NALM6 (cell line): Measurements from ENCODE around the genes ZNF350, ZNF766, ZNF534 and ZNF888.

- PRO-cap, result no peak
Measured at GRCh38 chr19:51690004-51690180, 3.2 kb upstream of the SPACA6 start.

DNA sequence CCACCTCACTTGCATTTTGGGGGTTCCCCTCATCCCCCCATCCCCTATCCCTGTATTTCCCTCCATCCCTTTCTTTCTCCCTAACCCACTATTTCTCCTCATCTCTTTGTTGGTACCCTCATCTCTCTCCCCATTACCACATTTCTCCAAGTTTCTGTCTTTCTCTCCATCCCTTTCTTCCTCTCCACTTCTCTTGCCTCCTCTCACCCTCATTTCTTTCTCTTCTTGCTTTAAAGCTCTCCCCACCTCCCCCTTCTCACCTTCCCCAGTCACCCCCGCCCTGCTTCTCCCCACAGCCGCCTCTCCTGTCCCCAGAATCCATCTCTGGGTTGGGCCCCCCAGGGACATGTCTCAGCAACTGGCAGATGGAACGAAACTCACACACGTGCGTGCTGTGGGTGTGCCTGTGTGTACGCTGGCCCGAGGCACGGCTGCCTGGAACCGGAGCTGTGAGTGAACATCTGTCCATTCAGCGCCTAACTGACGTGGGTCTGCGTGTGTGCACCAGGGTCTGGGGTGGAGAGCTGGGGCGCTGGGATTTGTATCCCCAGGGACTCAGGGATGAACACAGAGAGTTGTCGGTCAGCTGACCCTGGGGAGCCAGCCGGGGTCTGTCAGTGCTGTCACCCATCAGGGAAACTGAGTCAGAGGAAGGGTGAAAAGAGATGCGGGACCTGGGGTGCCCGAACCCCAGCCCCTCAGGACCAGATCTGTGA, 668 bp upstream of the HAS1 start:
- PRO-cap, result no peak

GRCh38 chr19:51800302-51800984, 5.5 kb downstream of the FPR3 start:
- PRO-cap, result no peak

DNA sequence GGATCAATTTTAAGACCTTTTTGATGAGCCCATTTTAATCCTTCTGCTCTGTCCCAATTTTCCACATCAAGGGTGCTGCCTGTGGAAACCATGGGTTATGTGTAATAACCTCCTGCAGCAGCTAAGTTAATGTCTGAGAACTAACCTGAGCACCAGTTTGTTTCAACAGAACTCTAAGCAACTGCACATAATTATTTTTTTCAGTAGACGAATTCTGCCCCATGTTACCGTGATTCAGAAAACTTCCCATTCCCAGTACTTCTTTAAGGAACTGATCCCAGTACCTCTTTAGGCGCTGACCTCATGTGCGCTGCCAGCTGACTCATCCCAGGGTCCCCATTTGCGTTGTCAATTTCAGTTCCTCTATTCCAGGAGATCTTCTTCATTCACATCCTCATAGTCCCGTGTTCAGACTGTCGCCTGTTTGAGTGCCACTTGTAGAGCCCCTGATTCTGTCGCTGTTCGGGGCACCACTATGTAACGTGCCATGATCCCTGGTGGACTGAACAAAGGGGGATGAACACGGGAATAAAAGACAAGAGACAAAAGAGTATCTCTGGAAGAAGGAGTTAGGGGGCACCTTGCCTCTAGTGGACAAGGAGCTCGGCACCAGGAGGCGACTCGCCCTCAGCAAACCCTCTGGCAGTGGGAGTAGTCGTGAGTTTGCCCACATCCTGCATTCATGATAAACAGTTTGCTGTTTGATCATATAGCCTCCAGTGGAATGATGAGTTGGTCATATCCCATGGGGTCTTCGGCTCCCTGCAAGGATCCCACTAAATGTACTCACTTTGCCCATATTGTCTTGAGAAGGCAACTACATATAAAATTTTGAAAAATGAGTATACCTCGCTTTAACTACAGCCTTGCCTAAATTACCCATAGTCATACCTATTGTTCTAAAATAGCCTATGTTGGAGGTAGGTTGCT, 16.5 kb downstream of the FPR3 start:
- PRO-cap, result no peak

DNA sequence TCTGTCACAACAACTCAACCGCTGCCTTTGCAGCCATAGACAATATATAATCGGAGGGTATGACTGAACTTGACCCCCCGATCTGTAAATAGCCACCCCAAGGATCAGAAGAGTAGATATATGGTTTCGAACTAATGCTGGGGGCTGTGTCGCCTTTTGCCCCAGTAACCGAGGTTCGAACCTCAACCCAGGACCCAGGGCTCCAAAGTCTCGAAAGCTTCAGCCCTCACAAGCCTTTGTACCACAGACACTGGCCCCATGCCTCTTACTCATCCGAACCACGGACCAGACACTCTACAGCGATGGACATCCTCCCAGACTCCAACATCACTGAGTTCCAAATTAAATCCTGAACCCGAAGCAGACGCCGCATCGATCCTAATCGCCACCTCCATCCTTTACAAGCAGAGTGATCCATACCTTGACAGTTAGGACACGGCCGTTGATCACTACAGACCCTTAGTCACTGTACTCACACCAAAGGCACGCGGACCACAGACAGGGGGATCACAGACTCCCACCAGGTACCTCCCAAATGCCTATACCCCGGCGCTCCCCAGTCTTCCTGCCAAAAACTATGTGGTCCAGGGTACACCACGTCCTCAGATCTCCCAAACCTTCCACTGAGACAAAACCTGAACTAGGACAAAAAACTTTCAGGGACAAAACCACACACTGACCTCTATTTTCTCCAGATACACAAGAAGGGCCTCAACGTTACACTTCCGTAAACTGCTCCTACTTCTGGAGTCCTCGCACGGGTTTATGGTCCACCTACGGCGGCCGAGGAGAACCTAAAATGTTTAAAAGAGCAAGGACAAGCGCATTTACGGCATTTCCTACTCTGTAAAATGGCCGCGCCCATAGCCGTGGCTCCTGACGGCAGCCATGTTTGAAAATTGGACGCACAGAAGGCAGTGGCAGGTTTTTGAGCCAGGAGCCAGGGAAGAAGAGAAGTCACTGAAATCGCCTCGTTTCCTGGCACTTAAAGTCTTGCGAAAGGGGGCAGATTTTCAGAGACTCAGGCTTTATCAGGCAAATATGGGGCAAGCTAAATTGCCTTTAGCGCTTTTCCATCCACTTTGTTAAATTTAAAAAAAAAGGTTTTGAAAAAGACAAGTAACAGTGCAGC, at the start of gene ZNF350:
Gene ZNF350, minus strand, starts transcription at position 751 of the 1,132 bp plus-strand sequence.
- PRO-cap, result bidirectional peak, plus-strand start at position 926 of the sequence, minus-strand start at position 734 of the sequence

- PRO-cap, result no peak
Measured at GRCh38 chr19:52094436-52095536, 779 bp downstream of the ZNF841 start.

GRCh38 chr19:52192721-52193485, 3.1 kb downstream of the PPP2R1A start:
- PRO-cap, result no peak

DNA sequence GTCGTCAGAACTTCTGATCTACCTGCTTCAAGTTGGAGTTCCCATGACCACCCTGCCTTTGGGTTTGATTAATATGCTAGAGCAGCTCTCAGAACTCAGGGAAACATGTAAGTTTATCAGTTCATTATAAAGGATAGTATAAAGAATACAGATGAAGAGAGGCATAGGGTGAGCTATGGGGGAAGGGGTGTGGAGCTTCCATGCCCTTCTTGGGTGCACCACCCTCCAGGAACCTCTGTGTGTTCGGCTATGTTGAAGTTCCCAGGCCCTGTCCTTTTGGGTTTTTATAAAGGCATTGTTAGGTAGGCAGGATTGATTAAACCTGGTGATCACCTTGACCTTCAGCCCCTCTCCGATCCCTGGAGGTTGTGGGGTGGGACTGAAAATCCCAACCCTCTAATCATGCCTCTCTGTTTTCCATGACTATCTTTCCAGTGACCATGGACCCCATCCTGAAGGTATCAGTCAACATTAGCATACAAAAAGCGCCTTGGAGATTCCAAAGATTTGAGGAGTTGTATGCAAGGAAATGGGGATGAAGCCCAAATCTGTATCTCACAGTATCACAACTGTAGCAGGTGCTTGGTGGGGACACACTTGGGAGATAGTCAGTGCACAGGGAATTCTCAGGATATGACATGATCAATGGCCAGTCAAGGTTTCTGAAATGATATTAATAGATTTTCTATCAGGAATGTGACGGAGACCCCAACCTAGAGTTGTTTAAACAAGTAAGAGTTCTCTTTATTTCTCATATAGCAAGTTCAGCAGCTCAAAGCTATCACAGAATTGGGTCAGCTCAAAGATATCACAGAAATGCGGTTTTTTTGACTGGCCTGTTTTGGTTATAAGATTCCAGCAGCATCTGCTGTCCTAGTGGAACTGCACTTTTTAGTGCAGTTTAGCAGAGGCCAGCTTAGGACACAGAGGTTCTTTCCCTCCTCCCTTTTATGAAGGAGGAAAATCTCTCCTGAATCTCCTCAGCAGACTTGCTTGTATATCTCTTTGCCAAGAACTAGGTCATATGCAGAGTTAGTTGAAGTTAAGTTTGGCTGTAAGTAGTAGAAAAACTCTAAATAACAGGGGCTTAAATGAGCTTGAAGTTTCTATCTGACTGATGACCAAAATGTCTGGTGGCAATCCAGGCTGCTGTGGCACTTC, 6.1 kb downstream of the PPP2R1A start:
- PRO-cap, result no peak

GRCh38 chr19:52197857-52198494, 8.1 kb downstream of the PPP2R1A start:
- PRO-cap, result no peak

GRCh38 chr19:52231518-52231879, 37.9 kb upstream of the ZNF766 start:
- PRO-cap, result no peak

DNA sequence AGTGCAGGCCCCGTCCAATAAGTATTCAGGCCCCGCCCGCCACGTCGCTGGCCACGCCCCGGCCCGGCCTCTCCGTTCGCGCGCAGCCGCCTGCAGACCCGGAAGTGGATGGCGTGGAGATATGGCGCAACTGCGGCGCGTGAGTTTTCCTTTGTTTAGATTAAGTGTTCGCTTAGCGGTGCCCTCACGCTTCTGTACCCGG, at the start of gene ZNF766:
Gene ZNF766, plus strand, starts transcription at position 95 of the 202 bp plus-strand sequence.
- PRO-cap, result bidirectional peak, plus-strand start at position 95 of the sequence, minus-strand start outside the sequence

- PRO-cap, result no peak
Measured at GRCh38 chr19:52323365-52324038, 12.5 kb upstream of the ZNF610 start.

DNA sequence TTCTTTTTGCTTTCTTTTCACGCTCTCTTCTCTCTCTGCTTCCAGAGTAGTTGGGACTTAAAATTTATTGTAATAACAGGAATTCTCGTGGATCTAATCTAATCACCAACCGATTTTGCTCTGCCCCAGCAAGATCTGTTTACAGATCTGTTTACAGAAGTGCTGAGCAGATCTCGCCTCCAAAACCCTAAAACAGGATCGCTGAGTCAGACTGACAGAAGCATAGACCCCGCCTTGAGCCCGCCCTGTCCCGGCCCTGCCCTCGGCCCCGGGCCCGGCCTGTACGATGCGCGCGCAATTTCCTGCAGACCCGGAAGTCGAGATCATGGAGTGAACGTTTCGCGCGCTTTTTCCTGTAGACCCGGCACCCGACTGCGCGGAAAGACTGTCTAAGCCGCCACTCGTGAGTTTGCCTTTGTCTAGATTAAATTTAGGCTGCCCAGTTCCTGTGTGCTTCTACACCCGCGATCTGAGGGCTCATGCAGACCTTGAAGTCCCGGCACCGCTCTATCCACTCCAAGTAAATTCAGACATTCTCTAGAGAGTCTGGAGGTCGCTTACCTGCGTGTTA, at the start of gene ZNF534:
Gene ZNF534, plus strand, starts transcription at position 307 of the 571 bp plus-strand sequence.
- PRO-cap, result no peak

DNA sequence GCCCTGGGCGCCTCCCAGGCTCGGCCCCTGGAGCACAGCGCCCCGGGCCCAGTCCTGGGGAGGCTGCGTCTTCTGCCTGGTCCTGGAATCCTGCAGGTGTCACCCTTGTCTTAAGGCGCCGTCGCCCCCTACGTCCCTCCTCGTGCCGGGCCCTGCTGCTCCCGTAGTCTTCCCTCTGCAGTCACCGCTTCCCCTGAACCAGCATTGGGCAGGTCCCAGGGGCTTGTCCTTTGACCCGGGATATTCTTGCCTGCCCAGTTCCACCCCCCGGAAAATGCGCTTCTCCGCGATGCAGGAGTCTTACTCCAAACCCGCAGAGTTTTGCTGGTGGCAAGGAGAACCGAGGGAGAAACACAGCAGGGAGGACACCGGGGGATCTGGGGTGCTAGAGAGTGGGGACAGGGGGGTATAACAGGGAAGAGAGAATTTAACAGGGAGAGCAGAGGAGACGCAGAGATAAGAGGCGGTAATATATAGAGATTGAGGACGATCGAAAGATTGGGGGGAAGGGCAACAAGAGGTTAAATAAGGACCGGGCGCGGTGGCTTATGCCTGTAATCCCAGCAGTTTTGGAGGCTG, 34.2 kb upstream of the ZNF808 start:
- PRO-cap, result no peak

GRCh38 chr19:52569564-52569941, 534 bp upstream of the ZNF701 start:
- PRO-cap, result no peak

DNA sequence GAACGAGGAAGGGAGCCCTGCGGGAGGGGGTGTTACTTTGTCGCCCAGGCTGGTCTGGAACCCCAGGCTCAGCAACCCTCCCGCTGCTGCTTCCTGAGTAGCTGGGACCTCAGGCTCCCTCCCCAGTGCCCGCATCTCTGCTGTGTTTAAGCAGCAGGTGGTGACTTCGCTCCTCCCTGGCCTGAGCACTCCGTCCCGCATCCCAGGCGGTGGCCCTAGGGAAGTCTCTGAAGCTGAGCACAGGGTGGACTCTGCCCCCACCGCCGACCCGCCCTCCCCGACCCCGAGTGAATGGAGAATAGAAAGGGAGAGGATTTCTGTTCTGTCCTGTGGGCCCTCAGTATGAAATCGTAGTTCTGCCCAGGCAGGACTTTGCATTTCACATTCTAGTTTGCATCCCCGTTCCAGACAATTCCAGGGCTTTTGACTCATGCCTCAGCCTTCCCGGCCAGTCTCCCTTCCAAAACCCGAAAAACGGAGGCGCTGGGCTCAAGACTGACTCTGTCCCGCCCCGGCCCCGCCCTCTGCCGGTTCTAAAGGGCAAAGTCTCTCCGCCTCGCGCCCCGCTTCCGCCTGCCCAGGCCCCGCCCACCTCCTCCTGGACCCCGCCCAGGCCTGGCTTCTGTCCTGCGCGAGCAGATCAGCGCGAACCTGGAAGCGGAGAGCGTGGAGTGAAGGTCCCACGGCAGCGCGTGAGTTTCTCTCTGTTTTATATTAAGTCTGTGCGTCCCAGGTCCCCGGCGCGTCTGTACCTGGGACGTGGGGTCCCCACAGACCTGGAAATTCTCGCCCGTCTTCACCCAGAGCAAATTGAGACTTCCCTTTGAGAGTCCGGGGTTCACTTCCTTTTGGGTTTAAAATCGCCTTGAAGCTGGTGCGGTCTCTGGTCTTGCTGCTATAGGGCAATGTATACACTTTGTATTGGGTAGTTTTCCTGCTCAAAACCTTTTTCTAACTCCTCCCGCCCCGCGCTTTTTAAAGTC, 30.9 kb downstream of the ZNF701 start:
- PRO-cap, result bidirectional peak, plus-strand start at position 638 of the sequence, minus-strand start at position 476 of the sequence

DNA sequence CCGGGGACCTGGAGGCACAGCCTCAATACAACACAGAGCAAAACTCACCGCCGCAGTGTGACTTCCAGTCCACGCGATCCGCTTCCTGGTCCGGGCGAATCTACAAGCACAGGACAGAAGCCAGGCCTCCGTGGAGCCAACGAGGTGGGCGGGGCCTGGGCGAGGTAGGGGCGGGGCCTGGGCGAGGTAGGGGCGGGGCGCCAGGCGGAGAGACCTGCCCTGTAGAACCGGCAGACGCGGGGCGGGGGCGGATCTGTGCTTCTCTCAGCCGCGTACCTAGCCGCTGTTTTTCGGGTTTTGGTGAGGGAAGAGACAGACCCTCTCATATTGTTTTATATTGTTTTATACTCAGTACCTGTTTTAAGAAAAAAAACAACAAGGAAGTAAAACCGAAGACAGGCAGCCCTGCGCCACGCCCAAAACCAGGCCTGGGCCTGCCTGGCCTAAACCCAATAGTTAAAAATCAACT, at the start of gene ZNF888:
Gene ZNF888, minus strand, starts transcription at position 108 of the 469 bp plus-strand sequence.
- PRO-cap, result bidirectional peak, plus-strand start at position 222 of the sequence, minus-strand start at position 38 of the sequence

DNA sequence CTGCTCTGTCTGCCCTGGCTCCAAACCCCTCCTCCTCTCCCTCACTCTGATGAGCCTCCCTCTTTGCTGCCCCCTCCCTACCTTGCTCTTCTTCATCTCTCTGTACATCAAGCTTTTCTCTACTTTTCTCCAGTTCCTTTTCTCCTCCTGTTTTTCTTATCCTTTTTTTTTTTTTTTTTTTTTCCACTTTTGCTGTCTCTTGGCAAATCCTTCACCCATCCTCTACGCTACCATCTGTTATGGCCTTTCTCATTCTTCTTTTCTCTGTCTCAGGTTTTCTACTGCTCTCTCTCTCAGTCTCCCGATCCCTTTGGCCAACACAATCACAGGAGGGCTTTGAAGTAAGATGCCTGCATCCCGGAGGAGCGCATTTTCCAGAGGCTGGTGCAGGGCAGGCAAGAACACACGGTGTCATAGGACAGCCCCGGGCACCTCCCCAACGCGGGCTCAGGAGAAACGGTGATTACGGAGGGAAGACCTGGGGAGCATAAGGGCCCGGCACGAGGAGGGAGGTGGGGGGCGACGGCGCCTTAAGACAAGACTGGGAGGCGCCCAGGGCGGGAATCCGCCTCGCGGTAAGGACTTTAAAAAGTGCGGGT, 18.5 kb upstream of the ZNF888 start:
- PRO-cap, result no peak

- PRO-cap, result no peak
Measured at GRCh38 chr19:53076873-53077408, 26.3 kb downstream of the ZNF160 start.

DNA sequence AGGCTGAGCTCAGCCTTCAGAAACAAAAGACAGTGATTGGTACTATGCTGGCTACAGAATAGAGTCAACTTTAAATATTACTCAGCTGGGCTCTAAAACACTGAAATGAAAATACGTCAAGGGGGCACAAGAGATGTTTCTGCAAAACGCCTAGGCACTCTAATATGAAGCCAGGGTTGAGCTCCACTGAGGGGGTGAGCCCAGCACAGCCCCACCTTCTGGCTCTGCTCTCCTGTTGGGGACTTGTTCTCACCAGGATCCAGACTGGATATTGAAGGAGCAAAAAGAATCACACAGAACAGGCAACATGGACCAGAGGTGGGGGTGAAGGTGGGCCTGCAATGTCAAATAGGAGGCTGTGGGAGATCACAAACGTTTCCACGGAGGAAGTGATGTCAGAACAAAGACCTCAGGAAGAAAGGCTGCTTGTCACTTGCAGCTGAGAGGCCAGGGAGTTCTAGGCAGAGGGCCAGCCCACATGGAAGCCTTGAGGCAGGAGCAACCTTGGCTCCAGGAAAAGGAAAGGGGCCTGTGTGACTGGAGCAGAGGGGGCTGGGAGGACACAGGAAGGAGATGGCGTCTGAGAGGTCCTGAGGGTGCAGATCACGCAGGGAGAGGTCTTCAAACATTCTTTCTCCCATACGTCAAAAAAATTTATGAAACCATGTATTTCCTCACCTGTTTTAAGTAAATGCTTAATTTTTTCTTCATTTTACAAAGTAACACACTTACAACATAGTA, 16.4 kb downstream of the ZNF160 start:
- PRO-cap, result no peak